Measurements from ENCODE around the gene MIEF2.

DNA sequence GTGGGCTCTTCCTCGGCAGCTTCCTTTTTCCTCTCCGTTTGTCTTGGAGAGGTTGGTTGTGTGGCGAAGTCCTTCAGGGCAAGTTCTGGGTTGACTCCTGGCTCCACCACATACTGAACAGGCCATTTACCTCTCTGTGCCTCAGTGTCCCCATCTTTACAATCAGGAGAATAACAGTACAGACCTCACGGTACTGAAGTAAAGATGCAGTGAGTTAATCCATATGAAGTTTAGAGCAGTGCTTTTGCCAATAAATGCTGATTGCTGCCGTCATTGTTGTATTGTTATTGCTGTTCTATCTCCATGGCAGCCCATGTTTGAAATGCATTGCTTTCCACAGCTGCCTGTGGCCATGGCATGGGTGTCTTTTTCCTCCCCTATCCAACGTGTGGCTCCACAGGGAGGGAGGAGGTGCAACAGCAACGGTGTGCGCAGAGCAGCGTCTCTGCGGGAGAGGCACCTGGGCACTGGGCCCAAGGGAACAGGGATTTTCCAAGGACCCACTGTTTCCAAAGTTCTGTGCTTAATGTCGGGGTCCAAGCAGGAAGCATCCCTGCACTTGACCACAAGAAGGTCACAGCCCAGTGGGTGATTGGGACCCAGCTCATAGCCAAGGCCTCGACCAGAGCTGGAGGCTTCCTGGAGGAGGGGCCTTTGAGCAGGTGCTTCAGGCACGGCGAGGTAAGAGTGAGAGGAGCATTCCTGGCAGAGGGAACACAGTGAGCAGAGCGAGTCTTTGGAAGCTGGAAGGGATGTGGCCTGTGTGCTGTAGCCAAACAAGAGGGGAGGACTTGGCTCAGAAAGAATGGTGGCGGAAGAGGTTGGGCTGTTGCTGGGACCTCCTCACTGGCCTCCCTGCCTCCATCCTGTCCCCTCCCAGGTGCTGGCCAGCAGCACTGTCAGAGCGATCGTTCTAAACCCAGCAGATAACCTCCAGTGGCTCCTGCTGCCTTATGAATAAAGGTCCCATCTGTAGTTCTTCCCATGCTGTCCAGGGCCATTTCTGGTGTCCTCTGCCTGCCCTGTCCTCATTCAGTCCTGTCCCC lies 3.8 kb downstream of the RAI1 start:
- PRO-cap, result no peak

DNA sequence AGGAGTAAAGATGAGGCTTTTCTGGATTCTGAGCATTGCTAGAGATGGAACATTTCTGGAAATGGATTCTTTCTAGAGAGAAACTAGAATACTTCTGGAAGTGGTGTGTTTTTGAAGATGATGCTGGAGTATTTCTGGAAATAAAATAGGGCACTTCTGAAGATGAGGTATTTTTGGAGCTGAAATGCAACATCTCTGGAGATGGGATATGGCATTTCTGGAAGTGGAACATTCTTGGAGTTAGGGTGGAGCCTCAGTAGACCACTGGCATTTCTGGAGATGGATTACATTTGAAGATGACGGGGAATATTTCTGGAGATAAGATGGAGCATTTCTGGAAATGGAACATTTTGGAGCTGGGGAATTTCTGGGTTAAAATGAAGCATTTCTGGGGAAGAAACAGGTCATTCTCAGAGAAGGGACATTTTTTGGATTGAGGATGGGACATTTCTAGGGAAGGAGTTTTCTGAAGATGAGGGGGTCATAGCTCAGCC lies 55.5 kb downstream of the RAI1 start:
- PRO-cap, result no peak

GRCh38 chr17:17738772-17739368 lies 57.6 kb downstream of the RAI1 start:
- PRO-cap, result no peak

DNA sequence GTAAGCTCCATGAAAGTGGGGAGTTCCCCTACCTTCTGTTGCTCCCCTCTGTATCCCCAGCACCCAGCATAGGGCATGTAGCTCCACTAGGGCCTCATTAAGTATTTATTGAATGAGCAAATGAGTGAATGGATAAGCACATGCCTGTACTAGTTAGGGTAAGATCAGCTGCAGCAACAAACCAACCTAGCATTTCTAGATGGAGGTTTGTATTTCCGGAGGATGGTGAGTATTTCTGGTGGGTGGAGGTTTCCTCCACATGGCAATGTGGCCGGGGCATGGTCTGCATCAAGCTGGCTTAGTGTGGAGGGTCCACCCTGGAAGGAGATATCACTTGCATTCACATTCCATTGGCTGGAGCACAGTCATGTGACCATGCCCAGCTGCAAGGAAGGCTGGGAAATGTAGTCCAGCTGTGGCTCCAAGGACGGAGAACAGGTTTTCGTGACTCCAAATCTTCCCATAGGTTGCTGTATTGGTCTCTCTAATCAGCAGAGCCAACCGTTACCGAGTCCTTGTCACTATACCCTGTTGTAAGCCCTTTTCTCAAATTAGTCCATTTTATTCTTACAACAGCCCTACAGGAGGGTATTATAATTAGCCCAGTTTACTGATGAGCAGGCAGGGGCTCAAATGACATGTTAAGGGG lies 68.6 kb downstream of the RAI1 start:
- PRO-cap, result no peak

DNA sequence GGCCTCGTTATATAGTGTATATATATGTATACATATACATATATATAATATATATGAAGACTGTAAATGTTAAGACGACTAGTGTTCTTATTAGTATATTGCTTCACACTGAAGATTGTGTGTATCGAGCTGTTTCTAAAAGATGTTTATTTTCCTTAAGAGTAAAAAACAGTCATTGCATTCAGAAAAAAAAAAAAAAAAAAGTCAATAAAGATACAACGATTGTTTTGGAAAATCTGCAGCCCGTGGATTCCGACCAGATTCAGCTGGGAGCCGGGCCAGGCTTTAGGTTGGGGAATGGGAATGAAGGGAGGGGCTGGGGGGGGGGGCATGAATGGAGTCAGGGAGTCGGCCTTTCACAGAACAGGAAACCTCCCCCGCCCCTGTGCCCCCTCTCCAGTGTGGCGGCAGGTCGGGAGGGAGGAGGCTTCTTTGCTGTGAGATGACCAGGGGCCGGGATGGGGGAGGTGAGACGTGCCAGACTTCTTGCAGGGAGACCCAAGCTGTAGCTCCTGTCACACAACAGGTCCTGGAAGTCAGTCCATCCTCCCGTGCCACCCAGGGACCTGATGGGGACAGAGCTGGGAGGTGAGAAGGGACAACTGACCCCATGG lies 25.5 kb downstream of the SREBF1 start:
- PRO-cap, result no peak

GRCh38 chr17:17816367-17817414 lies 20.1 kb downstream of the SREBF1 start:
- PRO-cap, result no peak

GRCh38 chr17:17817415-17818039 lies 19.3 kb downstream of the SREBF1 start:
- PRO-cap, result no peak

DNA sequence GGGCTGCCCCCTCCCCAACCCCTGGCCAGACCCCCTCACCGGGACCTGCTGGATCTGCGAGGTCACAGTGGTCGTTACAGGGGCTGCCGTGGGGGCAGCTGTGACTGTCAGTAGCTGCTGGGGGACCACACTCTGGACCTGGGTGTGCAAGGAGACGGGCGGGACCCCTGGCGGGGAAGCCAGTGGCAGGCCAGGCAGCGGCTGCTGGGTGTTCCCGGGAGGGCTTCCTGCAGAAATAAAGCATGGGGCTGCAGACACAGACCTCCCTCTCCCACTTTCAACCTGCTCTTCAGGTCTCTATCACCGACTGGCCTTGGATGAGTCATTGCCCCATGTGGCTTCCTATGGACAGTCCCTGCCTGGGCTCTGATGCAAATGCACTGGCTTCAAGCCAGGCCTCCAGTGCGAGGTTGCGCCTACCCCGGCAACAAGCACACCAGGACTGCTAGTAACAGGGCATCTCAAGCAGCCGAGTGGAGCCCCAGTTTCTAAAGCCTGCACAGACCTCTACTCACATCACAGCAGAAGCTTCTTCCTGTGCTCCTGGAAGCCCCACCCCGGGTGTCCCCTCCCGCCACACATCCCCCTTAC lies 17.2 kb downstream of the SREBF1 start:
- PRO-cap, result no peak

DNA sequence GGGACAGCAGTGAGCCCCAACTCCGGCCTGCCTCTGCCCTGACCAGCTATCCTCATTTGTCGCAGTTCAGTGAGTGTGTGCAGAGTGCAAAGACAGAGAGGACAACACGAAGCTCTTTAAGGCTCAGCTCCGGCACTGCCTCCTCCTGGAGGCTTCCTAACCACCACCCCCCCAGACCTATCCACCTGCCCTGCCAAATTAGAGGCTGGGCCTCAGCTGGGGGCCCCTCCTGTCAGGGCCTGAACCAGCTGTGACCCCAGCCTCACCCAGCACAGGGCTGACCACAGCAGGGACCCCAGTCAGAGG lies 9.0 kb downstream of the SREBF1 start:
- PRO-cap, result no peak

DNA sequence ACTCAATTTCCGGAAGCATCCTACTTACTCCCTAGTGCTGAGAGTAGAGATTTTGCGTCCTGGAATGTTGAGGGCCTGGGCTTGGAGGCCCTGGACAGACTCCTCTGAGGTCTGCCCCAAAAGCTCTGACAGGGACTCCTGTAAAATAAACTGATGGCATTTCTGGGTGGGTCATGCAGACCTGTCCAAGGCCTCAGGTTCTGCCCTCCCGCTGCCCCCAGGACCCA lies 4.6 kb upstream of the SREBF1 start:
- PRO-cap, result no peak

DNA sequence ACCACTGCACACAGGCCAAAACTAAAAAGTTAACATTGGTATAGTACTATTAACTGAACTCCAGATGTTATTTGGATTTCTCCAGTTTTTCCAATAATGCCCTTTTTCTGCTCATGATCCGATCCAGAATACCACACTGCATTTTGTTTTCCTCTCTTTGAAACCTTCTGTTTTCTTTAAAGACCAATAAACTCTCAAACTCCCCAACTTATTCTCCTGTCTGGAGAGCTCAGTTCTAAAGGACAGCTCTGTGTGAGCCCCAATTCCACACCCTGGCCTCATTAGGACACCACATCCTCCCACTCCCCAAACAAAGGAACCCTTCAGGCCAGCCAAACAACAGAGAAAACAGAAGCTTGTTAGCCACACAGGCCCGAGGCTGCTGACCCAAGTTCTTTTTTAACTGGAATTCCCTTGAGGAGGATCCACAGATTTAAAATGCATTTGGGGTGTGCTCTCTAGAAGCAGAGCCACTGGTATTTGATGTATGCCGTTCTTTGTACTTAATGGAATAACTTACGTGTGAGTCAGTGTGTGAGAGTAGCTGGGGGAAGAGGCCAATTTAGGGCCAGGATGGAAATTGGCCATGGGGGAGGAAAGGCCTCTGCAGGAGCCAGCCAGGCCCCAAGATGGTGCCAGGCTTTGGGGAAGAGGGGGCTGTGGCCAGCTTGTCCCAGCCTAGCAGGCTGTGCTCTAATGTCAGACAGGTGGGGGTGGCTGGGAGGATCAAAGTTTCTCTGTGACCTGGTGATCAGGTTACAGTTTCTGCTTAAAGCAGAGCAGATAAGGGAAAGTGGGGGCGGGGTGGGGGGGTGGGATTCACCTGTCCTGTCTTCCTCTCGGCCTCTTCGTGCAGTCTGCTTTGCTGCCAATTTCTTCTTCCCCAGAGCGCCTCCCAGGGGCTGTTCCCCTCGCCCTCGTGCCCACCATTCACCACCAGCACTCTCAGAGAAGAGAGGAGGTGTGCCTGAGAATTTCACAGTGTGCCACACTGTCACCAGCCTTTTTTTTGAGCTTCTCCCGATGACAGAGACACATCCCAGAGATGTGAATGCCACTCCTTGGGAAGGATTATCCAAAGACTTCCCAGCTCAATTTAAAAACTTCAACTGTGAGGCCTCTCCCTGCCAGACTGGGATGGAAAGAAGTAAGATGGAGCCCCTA lies 50.9 kb downstream of the TOM1L2 start:
- PRO-cap, result no peak

- PRO-cap, result unidirectional peak, plus-strand start at chr17:17972044
Observed at GRCh38 chr17:17971241-17972173, 693 bp downstream of the TOM1L2 start.

DNA sequence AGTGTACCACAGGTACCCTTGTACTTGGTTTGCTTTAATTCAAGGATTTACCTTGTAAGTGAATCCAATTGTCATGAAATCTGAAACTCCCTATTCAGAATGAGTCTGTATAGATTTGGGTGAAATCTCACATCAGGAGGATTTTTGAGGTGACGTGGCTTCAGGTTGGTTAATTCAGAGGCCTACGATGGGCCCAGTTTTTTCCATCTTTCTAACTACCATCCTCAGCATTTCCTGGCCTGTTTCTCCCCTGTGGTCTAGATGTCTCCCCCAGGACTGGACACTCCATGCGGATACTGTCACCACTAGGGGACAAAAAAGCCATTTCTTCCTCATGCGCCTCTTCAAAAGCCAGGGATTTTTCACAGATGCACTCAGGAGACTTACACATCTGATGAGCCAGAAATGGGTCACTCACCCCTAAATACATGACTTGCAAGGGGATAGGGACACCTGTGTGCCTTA lies 4.7 kb downstream of the GID4 start:
- PRO-cap, result no peak

GRCh38 chr17:18115423-18115954 lies 6.9 kb downstream of the MYO15A start:
- PRO-cap, result no peak

DNA sequence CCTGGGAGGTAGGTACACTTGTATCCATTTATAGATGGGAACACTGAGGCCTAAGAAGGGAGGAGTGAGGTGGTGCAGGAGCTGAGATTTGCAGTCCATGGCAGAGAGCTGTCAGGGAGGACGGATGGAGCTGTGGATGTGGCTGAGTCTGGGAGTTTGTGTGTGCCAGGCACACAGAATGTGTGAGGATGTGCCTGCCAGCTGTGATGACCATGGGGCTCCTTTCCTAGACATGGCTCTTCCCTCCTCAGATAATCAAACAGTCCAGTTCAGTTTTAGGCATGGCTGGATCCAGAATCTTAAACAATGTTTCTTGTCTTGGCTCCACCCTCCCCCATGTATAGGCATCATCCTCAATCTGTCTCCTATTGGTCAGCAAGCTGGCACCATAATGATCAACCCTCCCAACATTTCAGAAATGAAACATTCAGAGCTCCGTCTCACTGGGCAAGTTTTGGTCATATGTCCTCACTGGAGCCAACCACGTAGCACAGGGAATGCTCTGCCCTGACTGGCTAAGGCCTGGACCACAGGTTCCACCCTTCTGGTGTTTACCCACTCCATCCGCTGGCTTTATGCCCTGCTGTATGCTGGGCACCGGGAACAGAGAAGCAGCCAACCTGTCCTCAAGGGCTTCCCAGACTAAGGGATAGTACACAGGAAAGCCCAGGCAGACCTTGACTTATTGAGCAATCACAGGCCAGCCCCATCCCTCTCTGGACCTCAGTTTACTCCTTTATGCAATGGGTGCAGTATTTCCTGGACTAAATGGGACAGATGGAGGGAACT lies 20.4 kb downstream of the MYO15A start:
- PRO-cap, result no peak

GRCh38 chr17:18182789-18183555 lies 656 bp upstream of the ALKBH5 start:
- PRO-cap, result bidirectional peak, plus-strand start at chr17:18183072, minus-strand start at chr17:18182978; bidirectional peak, plus-strand start at chr17:18183624, minus-strand start at chr17:18183413

DNA sequence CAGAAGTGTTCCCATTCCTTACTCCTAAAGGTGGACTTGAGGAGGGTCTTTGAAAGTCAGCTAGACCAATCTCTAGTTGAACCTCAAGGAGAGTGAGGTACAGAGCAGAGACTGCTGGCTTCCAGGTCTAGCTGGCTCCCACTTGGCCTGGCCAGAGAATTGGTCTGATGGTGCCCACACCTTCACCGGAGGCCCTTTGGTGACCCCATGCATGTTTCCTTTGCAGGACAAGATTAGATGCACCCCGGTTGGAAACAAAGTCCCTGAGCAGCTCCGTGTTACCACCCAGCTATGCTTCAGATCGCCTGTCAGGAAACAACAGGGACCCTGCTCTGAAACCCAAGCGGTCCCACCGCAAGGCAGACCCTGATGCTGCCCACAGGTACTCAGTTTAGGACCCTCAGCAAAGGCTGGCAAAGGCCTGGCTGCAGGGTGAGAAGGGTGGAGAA lies 18.8 kb upstream of the LLGL1 start:
- PRO-cap, result no peak

GRCh38 chr17:18208067-18209039 lies 17.1 kb upstream of the LLGL1 start:
- PRO-cap, result no peak

- PRO-cap, result no peak
Observed at GRCh38 chr17:18247620-18248095, 10.9 kb downstream of the FLII start.

GRCh38 chr17:18260165-18261205 lies at the start of gene MIEF2:
MIEF2 (plus strand) TSS chr17:18260662.
- PRO-cap, result bidirectional peak, plus-strand start at chr17:18260662, minus-strand start at chr17:18260422

Measured in neutrophil (primary cell).